ENCODE results near the genes VWA5B2, ALG3 and PSMD2.

DNA sequence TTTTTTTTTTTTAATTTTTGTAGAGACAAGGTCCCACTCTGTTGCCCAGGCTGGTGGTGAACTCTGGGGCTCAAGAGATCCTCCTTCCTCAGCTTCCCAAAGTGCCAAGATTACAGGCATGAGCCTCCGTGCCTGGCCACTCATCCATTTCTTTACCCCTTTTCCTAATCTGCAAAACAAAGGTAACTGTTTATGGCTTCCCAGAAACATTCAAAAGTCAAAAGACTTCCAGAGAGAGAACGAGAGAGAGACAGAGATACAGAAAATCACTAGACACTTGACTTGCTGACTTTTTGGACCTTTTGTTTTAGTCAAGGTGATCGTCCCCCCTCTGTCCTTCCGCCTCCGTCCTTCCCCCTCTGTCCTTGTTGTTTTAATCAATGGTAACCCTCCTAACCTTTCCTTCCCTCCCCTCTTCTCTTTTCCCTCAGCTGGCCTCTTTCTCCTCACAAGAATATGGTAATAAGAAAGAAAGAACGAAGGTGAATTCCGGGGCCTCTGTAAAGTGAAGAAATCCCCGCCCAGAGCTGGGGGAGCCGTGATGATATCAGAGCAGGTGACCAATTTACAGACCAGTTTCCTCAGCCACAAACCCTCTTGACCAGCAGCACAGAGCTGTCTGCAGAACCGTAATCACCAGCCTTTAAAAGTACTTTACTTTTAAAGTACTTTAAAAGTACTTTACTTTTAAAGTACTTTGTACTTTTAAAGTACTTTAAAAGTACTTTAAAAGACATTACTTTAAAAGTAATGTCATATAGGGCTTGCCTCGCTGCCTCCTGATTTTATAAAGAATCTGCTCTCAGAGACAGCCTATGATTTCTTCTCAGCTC lies 21.9 kb downstream of the KLHL6 start:
- PRO-cap, 2 experiments = no peak in any of the 2 experiments
- RAMPAGE, long total RNA, 4 experiments = start-site peak on the minus strand in 2 of 4 experiments, centred at positions 122 to 162 of the sequence, 15 to 16 reads per replicate

DNA sequence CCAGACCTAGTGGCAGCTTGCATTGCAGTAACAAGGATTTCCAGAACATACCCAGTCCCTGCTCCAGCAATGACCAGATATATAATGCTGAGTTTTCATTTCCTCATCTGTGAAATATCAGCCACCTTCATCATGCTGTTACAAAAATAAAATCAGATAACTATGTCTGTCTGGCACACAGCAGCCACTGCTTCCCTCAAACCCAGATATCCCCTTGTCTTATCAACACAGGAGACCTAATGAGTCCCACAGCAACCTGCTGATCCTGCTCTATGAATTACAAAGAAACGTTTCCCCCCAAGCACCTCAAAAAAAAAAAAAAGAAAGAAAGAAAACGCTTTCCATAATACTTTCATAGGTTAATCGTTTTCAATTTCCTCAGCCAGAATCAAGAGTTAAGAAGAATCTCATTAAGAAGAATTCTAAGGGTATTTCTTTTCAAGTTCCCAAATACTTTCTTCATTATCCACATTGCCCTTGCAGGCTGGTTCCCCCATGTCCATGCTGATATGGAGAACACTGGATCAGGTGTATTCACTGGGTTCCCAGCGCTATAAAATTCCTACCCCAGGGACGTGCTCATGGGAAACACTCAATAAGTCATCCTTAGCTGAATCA lies 1.7 kb downstream of the KLHL6 start:
- PRO-cap, 2 experiments = no peak in any of the 2 experiments
- RAMPAGE, long total RNA, 4 experiments = no peak in any of the 4 experiments

DNA sequence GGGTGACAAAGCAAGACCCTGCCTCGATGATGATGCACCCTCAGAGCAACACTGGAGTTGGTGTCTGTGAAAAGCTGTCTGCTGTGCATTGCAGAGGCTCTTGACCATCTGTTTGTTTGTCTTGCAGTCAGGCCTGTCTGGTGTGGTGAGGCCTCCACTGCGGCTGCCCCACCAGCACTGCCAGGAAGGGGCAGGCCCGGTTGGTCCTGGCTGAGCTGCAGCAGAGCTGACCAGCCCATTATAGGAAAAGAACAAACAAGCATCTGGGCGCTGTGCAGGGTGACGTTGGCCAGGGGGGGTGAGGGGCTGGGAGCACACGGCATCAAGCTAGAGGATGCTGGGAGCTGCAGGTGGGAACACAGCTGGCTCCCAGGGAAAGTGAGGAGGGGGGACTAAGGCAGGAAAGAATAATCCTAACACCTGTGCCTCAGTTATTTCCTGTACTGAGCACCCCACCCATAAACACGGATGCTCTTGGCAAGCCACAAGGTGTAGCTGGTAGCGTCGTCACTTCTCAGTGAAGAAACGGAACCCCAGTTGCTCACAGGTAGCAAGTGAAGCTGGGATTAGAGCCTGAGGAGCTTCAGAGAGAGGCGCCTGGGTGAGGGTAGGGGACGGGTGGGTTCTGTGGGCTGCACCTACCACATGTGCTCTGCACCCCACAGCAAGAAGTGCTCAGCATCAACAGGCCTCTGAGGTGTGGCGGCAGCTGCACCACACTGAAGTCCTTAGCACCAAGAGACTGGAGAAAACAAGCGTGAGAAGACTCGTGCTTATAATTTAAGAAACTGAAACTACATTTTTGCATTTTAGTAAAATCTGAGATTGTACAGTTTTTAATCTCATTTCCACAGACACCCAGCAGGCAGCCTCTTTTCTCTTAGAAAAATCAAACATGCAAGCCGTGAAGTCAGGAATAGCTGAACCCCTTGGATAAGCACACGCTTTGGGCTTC lies 10.0 kb downstream of the MAP6D1 start:
- PRO-cap, 2 experiments = peak in 1 of 2 experiments; most common plus-strand start position 330 of the sequence (in 1)
- RAMPAGE, long total RNA, 4 experiments = no peak in any of the 4 experiments

GRCh38 chr3:183971502-183972001 lies 46.1 kb downstream of the ABCC5 start:
- PRO-cap, 2 experiments = no peak in any of the 2 experiments
- RAMPAGE, long total RNA, 4 experiments = no peak in any of the 4 experiments

- PRO-cap, 2 experiments = no peak in any of the 2 experiments
- RAMPAGE, long total RNA, 4 experiments = no peak in any of the 4 experiments
Observed at GRCh38 chr3:183988066-183988701, 29.5 kb downstream of the ABCC5 start.

- PRO-cap, 2 experiments = no peak in any of the 2 experiments
- RAMPAGE, long total RNA, 4 experiments = no peak in any of the 4 experiments
Observed at GRCh38 chr3:184144687-184145760, 9.9 kb downstream of the EIF2B5 start.

DNA sequence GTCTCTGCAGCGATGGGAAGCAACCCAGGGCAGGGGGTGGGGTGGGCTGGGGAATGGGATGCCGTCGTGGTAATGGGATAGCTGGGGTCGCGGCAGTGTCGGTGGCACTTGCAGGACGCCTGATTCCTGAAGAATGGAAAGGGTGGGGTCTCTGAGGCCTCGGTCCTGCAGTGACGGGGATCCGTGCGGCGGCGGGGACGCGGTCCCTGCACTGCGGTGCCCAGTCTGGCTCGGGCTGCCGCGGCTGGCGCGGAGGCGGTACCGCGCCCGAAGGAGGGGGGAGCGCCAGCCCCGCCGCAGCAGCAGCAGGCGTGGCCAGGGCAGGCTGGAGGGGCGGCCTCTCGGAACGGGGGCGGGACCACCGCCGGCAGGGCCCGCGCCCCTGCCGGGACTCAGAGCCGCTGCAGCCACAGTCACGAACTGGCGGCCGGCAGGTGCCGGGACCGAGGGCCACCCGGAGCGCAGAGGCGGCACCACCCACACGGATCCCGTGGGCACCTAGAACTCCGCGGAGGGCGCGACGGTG lies at the start of gene VWA5B2:
VWA5B2 (plus strand) TSS at position 395 of the 526 bp plus-strand sequence.
- PRO-cap, 2 experiments = no peak in any of the 2 experiments
- RAMPAGE, long total RNA, 4 experiments = no peak in any of the 4 experiments

DNA sequence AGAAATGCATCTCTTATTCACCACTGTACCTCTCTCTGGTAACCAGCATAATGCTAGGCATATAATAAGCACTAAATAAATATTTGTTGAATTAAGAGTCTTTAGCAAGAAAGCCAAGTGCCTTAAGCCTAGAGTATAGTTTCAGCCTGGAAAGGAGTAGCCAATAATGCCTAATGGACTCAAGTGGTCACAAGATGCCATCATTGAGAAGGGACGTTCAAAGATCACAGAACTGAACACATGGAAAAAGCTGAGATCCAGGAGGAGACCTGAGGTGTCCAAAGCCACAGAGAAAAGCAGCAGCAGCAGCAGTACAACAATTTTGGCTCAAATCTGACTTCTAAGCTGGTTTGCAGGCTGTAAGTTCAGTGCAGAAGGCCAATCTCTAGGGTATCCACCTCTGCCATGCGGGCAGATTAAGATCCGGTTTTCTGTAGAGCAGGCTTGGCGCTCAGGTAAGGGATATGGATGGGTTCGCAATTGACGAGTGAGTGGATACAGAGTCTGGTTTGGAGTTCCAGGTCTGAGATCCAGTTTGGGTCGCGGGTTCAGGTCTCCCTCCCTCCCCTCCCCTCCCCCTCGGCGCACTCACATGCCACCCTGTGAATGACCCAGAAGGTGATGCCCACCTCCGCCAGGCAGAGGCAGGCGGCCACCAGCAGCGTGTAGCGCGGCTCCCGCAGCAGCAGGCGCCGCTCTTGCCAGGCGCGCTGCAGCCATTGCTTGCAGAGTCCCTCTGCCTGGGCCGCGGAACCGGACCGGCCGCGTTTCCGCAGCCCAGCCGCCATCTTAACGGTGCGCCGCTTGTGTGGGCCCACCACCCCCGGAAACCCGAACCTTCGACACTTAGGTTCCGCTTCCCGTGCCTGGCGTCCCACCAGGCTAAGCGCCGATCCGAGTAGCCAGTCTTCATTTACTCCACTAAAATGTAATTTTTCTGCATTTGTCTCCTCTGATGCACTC lies at the start of gene ALG3:
ALG3 (minus strand) TSS at position 810 of the 963 bp plus-strand sequence.
- PRO-cap, 2 experiments = peak in 2 of 2 experiments; most common plus-strand start position 863 of the sequence (in 1); most common minus-strand start position 791 of the sequence (in 1)
- RAMPAGE, long total RNA, 4 experiments = start-site peak on the minus strand in 4 of 4 experiments, centred at positions 790 to 807 of the sequence, 26 to 256 reads per replicate

GRCh38 chr3:184299153-184299975 lies at the start of gene PSMD2:
Gene PSMD2 (plus strand): TSS chr3:184299241.
- PRO-cap, 2 experiments = peak in 2 of 2 experiments; most common plus-strand start chr3:184299243 (in 1)
- RAMPAGE, long total RNA, 4 experiments = start-site peak on the plus strand in 4 of 4 experiments, at chr3:184299246-184299272 at its widest, 116 to 543 reads per replicate

GRCh38 chr3:184314248-184314474 lies 245 bp upstream of the EIF4G1 start:
- PRO-cap, 2 experiments = peak in 1 of 2 experiments; most common minus-strand start chr3:184314442 (in 1)
- RAMPAGE, long total RNA, 4 experiments = no peak in any of the 4 experiments

GRCh38 chr3:184315891-184316240 lies 1.5 kb downstream of the EIF4G1 start:
- PRO-cap, 2 experiments = no peak in any of the 2 experiments
- RAMPAGE, long total RNA, 4 experiments = no peak in any of the 4 experiments

DNA sequence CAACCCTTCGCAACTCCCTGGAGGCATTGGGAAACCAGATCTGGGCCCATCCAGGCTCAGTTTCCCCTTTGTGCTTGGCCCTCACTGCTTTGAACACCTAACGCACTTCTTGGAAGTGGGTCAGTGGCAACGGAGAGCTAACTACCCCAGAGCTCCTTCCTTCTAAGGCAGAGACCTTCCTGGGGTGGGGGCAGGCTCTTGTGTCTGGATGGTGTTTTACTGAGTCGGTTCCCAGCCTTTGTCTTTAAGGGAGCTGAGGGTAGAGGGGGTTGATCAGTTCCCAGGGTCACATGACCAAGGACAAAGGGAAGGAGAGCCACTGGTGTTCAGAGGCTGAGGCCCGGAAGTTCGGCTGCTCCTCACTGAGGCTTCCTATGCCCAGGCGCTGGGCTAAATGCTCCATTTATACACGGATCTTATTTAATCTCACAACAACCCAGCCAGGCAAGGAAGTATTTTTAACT lies 20.9 kb downstream of the EPHB3 start:
- PRO-cap, 2 experiments = peak in 1 of 2 experiments; most common plus-strand start position 319 of the sequence (in 1)
- RAMPAGE, long total RNA, 4 experiments = no peak in any of the 4 experiments

- PRO-cap, 2 experiments = no peak in any of the 2 experiments
- RAMPAGE, long total RNA, 4 experiments = no peak in any of the 4 experiments
Observed at GRCh38 chr3:184626947-184627343, 65.4 kb downstream of the EPHB3 start.

- PRO-cap, 2 experiments = no peak in any of the 2 experiments
- RAMPAGE, long total RNA, 4 experiments = no peak in any of the 4 experiments
Observed at GRCh38 chr3:184822060-184822519, 10.1 kb downstream of the VPS8 start.

DNA sequence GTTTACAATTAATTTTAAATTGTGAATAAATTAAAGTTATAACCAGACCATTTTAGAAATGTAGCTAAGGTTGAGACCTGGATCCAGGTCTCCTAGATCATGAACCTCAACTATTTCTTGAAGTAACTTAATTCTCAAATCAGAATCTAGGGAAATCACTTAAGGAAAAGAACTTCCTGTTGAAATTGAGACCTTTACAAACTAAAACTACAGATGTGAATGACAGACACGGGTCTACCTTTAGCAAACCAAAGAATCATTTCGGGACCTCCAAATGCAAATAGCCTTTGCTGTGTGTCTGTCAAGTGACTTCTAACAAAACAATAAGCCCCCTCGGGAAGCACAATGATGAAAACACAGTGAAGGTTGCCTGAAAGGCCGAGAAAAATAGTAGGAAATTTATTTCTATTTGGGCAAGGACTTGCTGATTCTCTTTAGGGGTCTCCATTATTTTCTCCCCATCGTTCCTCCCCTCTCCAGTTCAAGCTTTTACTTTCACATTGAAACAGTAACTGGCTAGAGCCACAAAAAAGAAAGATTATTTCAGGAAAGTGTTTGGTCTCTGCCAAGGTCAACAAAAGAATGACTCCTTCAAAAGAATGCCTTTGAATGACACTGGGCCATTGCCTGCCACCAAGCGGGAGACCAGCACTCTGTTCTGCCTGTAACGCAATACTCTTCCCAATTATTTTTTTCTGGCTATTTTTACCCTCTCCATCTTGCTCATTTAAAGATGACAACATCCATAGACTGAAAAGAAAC lies 37.5 kb downstream of the EHHADH start:
- PRO-cap, 2 experiments = no peak in any of the 2 experiments
- RAMPAGE, long total RNA, 4 experiments = no peak in any of the 4 experiments

DNA sequence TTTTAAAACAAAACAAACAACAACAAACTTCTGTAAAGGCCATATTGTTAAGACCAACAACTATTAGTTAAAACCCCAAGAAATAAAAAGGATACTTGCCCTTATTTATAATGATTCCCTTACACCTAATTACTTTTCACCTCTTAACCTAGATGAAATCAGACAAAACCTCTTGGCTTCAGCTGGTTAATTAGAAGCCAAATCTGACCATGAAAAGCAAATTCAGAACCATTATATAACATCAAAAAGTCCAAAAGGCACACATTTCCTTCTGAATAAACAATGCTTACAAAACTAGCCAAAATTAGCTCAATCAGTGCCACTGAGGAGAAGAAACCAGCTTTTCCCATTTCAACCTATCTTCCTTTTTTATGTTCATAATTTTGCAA lies 3.3 kb downstream of the EHHADH start:
- PRO-cap, 2 experiments = no peak in any of the 2 experiments
- RAMPAGE, long total RNA, 4 experiments = no peak in any of the 4 experiments

- PRO-cap, 2 experiments = no peak in any of the 2 experiments
- RAMPAGE, long total RNA, 4 experiments = no peak in any of the 4 experiments
Observed at GRCh38 chr3:185335526-185336291, 27.2 kb upstream of the MAP3K13 start.

- PRO-cap, 2 experiments = no peak in any of the 2 experiments
- RAMPAGE, long total RNA, 4 experiments = no peak in any of the 4 experiments
Observed at GRCh38 chr3:185337243-185337651, 25.7 kb upstream of the MAP3K13 start.

DNA sequence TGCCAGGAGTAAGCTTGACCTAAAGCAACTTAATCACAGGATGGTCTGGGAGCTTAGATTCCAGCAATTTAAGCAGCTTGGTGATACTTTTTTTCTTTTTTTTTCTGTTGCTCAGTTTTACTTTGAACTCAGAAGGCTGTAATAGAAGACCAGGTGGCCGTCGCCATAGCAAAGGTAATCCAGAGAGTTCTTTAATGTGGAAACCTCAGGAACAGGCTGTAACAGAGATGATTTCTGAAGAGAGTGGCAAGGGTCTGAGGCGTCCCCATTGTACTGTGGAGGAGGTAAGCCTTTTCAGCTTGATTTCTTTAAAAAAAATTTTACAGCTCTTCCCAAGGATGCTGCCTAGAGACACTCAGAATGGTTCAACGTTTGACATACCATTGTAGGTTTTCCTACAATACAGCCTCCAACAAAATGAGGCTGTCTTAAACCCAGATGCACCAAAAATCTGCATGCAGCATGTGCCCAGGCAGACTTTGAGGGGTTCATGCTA lies 20.2 kb downstream of the SENP2 start:
- PRO-cap, 2 experiments = no peak in any of the 2 experiments
- RAMPAGE, long total RNA, 4 experiments = no peak in any of the 4 experiments

DNA sequence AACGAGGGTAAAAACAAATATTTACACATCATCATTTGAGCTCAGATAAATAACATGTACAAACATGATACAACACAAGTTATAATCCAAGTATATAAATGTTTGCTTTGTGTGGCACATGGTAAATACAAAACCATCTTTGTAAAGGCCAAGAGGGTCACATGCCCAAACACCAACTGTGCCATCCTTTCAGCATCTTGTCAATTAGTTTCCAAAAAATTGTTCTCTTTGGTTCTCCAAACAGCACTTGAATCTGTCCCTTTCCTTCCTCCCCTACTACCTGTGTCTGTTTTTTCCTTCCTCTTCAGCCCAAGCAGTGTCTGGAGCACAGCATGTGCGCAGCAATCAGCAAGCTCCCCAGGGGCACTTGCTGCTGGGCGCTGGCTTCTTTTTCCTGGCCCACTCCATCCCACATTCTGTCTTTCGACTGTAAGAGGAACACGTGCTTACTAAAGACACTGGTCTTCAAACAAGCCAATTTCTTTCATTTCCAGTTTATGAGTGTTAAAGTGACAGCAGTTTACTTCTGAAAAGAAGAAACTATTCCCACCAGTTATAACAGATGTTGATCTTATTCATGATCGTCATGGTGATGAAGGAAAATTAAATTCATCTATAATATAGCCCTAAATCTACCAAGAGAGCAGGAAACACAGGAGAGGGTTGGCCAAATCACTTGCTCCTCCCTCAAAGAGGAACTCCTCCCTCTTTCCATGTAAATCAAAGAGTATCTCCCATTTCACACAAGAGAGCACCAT lies 115.6 kb downstream of the IGF2BP2 start:
- PRO-cap, 2 experiments = no peak in any of the 2 experiments
- RAMPAGE, long total RNA, 4 experiments = no peak in any of the 4 experiments